Vein endothelial cell (primary cell): ENCODE data around the genes FTHL17, XK and OTC.

DNA sequence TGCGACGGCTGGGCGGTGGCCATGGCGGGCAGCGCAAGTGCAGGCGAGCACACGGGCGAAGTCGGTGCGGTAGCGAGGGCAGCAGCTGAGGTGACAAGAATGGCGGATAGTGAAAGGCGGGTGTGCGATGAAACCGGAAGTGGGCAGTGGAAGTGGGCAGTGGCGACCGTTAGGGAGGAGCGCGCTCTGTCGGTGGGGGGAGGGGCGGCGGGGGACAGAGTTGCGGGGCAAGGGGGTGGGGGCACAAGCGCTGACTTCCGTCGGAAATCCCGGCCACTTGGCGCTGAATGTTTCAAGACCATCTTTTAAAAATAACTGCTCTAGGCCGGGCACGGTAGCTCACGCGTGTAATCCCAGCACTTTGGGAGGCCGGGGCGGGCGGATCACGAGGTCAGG, at the start of gene FTHL17:
FTHL17 (minus strand) TSS at position 111 of the 396 bp plus-strand sequence.
- CAGE, long polyA plus RNA: no peak

GRCh38 chrX:31600721-31600920, 528.8 kb upstream of the FTHL17 start:
- CAGE, long polyA plus RNA: no peak

DNA sequence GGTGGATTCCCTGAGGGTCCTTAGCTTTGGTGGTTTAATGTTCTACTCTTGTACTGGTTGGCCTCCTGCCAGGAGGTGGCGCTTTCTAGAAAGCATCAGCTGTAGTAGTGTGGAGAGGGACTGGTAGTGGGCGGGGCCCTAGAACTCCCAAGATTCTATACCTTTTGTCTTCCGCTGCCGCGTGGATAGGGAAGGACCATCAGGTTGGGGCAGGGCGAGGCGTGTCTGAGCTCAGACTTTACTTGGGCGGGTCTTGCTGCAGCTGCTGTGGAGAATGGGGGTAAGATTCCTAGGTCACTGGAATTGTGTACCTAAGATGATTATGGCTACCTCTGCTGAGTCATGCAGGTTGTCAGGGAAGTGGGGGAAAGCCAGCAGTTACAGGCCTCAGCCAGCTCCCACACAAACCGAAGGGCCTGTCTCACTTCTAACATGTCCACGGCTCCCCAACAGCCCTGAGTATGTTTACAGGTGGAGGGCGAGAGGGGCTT, 390.2 kb downstream of the FAM47A start:
- CAGE, long polyA plus RNA: no peak

- CAGE, long polyA plus RNA: no peak
Measured at GRCh38 chrX:36963937-36964256, 44.3 kb upstream of the FAM47C start.

GRCh38 chrX:37685307-37686605, at the start of gene XK:
XK (plus strand) TSS chrX:37685791.
- CAGE, long polyA plus RNA: no peak

DNA sequence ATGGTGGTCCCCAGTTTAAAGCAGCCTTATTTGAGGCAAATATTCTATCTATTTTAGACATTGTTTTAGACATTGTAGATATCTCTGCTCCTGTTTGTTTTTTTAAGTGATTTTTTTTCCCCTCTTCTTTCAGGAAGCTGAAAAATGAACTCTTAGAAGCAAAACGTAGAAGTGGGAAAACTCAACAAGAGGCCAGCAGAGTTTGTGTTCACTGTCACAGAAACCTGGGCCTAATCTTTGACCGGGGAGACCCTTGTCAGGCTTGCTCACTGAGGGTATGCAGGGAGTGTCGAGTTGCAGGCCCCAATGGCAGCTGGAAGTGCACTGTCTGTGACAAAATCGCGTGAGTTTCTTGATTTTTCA, 47.7 kb downstream of the SYTL5 start:
- CAGE, long polyA plus RNA: no peak

DNA sequence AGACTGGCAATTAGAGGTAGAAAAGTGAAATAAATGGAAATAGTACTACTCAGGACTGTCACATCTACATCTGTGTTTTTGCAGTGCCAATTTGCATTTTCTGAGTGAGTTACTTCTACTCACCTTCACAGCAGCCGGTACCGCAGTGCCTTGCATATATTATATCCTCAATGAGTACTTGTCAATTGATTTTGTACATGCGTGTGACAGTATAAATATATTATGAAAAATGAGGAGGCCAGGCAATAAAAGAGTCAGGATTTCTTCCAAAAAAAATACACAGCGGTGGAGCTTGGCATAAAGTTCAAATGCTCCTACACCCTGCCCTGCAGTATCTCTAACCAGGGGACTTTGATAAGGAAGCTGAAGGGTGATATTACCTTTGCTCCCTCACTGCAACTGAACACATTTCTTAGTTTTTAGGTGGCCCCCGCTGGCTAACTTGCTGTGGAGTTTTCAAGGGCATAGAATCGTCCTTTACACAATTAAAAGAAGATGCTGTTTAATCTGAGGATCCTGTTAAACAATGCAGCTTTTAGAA, at the start of gene OTC:
OTC (plus strand) TSS at position 403 of the 541 bp plus-strand sequence.
- CAGE, long polyA plus RNA: no peak

- CAGE, long polyA plus RNA: no peak
Measured at GRCh38 chrX:38868664-38869696, 67.7 kb downstream of the MID1IP1 start.

- CAGE, long polyA plus RNA: no peak
Measured at GRCh38 chrX:39144099-39144904, 343.0 kb downstream of the MID1IP1 start.

- CAGE, long polyA plus RNA: no peak
Measured at GRCh38 chrX:39145017-39145477, 343.8 kb downstream of the MID1IP1 start.

DNA sequence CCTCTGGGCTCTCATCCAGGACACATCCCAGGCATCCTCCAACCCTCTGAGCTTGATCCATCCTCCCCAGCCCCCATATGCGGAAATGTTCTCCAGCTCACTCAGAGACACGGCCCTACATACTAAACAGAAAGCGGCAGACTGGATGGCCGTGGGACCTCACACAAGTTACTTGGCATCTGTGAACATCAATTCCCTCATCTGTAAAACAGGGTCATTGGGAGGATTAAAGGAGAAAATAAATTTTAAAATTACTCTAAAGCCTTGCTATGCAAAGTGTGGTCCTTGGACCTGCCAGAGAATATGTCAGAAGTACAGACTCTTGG, 626.9 kb downstream of the BCOR start:
- CAGE, long polyA plus RNA: no peak

GRCh38 chrX:39732843-39733287, 364.9 kb downstream of the BCOR start:
- CAGE, long polyA plus RNA: no peak

GRCh38 chrX:39771789-39773030, 325.5 kb downstream of the BCOR start:
- CAGE, long polyA plus RNA: no peak

GRCh38 chrX:39811344-39811729, 286.4 kb downstream of the BCOR start:
- CAGE, long polyA plus RNA: no peak

- CAGE, long polyA plus RNA: no peak
Measured at GRCh38 chrX:39936817-39937803, 160.6 kb downstream of the BCOR start.

DNA sequence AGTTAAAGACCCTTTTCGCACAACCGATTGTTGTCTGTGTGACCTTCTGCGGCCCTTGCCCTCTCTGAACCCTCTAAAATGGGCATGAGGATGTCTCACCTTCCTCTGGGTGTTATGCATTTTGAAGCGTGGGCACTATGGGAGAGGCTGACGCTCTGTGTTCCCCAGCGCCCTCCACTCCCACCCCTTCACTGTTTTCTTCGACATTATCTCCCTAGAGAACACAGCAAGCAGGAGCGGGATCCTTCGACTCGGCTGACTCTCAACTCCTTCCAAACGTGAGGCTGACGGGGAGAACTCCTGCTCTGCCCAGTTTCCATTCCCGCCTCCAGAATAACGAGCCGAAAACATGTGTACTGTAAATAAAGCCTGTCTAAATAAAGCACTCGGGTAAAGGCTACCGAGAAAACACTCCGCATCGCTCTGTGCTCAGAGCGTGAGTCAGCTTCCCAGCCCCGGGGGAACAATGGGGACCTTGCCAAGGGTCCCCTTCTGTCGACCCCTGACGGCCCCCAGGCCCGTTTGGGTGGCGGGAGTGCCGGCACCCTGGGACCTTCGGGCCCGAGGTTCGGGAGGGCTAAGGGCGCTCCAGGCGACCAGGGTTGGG, 85.9 kb downstream of the BCOR start:
- CAGE, long polyA plus RNA: no peak

DNA sequence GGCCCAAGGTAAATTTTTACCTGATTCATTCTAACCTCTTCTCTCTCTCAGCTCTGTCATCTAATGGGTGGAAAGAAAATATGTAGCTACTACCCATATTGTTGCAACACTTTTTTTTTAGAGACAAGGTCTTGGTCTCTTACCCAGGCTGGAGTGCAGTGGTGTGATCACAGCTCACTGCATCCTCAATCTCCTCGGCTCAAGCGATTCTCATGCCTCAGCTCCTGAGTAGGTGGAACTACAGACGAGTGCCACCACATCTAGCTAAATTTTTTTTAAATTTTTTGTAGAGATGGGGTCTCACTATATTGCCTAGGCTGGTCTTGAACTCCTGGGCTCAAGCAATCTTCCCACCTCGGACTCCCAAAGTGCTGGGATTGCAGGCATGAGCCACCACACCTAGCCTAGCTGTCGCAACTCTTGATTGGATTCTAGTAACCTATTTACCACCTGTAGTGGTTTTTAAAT, 76.6 kb downstream of the BCOR start:
- CAGE, long polyA plus RNA: no peak

- CAGE, long polyA plus RNA: no peak
Measured at GRCh38 chrX:40061944-40063243, 35.4 kb downstream of the BCOR start.

- CAGE, long polyA plus RNA: no peak
Measured at GRCh38 chrX:40087629-40088467, 9.9 kb downstream of the BCOR start.

DNA sequence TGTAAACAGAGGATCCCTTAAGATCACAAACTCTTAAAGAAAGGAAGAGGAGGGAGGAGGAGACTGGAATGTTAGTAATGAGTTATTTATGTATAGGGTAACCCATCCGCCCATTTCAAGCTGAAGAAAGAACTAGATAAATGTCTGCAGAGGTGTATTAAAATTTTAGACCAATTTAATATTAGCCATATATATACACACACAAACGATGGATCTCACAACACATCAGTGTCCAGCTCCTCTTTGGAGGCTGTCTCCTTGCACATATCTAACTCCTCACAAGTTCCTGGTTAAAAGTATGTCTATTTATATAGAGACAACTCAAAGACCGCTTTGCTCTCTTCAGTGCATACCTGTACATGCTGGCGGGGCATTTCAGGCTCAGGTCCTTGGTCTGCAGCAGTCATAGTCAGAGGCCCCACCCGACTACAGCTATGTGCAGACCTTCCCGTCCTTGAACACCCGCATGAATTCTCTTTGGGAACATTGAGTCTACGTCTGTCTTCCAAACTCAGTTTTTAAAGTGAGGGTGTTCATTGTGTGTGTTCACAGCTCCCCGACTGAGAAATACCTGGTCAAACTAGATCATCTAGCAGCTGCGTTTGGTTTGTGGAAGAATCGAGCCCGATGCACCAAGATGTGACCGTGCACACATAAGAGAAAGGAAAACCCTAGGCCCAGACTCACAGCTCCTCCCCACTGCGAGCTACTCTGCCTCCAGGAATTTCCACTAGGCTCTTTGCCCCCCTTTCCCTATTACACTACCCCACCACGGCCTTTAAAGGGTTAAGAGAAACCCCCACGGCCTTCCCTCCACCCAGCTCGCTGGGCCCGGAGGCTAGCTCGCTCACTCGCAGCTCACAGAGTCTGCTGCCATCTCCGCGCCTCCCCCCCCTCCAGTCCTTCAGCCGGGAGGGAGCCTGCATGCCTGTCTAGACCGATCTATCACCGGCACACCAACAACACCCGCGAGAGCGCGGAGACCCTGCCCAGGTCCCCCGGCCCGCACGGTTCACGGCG, 4.1 kb downstream of the BCOR start:
- CAGE, long polyA plus RNA: no peak